Cardiac ventricle fibroblast (primary cell): ENCODE measurements around a stretch of chr6.

DNA sequence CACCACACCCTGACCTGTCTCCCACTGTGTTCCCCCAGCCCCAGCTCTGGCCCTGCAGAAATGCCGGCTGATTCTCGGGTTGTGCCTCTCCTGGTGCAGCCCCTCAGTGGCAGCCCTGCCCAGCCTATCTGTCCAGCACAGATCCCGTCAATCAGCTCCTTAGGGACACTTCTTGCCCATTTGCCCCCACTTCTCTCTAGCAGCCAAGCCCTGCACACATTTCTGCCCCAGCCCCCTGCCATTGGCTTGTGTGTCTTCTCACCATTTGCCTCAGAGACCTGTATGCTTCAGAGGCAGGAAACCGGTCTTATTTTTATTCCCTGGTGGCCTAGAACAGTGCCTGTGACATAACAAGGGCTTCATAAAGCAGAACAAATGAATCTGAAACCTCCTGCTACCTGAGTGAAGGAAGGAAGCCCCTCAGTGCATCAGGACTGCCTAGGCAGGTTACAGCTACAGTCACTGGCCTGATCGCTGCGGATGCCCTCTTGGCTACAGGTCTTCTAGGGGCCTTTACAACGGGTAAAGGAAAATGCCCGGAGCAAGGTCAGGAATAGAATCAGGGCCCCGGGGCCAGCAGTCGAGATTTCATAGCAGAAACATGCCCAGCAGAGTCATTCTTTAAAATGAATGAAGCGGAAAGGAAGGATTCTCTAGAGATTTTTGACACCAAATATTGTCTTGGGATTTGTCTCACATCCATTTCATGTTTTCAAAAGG, 22.7 kb downstream of the TXNDC5 start:
- RAMPAGE, long total RNA: no peak

DNA sequence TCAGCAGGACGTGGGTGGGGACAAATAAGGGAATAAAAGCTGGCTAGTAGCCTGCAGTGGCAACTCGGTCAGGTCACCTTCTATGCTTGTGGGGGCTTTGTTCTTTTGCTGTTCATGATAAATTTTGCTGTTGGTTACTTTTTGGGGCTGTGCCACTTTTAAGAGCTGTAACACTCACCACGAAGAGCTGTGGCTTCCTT, 209.3 kb upstream of the SLC35B3 start:
- RAMPAGE, long total RNA: no peak

DNA sequence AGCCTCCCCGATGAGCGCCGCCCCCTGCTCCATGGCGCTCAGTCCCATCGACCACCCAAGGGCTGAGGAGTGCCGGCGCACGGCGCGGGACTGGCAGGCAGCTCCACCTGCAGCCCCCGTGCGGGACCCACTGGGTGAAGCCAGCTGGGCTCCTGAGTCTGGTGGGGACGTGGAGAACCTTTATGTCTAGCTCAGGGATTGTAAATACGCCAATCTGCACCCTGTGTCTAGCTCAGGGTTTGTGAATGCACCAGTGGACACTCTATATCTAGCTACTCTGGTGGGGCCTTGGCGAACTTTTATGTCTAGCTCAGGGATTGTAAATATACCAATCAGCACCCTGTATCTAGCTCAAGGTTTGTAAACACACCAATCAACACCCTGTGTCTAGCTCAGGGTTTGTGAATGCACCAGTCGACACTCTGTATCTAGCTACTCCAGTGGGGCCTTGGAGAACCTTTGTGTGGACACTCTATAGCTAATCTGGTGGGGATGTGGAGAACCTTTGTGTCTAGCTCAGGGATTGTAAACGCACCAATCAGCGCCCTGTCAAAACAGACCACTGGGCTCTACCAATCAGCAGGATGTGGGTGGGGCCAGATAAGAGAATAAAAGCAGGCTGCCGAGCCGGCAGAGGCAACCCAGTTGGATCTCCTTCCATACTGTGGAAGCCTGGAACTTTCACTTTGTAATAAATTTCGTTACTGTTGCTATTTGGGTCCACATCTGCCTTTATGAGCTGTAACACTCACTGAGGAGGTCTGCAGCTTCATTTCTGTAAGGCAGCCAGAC, 589.4 kb upstream of the SLC35B3 start:
- RAMPAGE, long total RNA: no peak

- RAMPAGE, long total RNA: no peak
These were observed 950.0 kb upstream of the SLC35B3 start for GRCh38 chr6:9385474-9385673.

GRCh38 chr6:9456166-9456976, 958.5 kb downstream of the TFAP2A start:
- RAMPAGE, long total RNA: no peak

DNA sequence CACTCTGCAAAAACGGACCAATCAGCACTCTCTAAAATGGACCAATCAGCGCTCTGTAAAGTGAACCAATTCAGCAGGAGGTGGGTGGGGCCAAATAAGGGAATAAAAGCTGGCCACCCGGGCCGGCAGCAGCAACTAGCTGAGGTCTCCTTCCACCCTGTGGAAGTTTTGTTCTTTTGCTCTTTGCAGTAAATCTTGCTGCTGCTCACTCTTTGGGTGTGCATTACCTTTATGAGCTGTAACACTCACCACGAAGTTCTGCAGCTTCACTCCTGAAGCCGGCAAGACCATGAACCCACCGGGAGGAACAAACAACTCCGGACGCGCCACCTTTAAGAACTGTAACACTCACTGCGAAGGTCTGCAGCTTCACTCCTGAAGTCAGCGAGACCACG, 746.5 kb downstream of the TFAP2A start:
- RAMPAGE, long total RNA: no peak

GRCh38 chr6:10400222-10400948, 14.5 kb downstream of the TFAP2A start:
- RAMPAGE, long total RNA: no peak

DNA sequence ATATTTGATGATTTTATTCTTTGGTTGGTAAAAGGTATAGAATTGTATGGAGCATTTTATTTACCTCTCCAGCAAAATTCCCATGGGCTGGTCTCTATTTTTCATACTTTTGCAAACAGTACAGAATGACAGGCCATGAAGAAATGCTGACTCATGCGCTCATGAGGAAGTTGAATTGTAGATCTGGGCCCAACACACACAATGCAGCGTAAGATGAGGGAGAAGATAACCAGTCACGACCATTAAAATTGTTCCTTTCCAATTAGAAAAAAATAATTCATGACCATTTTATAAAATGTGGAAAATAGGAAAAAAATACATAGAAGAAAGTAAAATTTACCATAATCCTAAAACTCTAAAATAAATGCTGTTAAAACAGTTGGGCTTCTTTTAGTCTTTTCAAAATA, 2.2 kb upstream of the GCNT2 start:
- RAMPAGE, long total RNA: no peak

GRCh38 chr6:10527927-10528959, 7.1 kb downstream of the GCNT2 start:
- RAMPAGE, long total RNA: no peak

DNA sequence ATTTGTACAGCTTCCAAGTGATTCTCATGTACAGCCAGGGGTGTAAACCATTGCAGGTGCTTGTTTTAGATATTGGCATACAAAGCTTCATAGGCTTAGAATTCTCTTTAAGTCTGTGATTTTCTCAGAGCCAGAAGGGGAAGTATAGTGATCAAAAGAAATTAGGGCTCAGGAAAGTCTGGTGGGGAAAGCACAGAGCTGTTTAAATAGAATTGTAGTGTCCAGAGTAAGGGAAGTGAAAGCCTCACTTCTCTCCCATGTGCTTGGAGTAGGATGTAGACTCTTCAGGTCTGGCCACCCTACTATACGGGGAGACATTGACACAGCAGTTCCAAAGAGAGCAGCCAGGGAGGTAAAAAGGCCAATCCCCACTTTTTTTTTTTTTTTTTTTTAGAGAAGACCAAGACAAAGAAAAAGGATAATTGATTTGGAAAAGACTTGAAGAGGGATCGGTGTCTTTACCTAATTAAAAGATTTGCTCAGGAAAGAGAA, 10.4 kb downstream of the GCNT2 start:
- RAMPAGE, long total RNA: no peak

DNA sequence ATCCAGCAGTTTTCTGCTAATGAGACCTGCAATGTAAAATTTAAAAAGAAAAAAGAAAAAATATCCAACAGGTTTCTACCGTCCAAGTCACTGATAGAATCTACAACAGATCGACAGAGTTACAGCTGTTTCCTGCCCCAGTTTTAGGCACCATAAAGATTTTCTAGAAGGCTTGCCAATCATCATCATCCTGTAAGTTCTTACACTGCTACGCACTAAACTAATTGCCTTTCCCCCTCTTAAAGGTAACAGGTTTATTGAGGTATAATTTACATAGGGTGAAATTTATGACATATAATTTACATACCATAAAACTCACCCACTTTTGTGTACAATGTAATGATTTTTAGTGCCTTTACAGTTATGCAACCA, 20.9 kb downstream of the GCNT2 start:
- RAMPAGE, long total RNA: no peak

- RAMPAGE, long total RNA: no peak
These were observed 35.5 kb downstream of the GCNT2 start for GRCh38 chr6:10556619-10557178.

- RAMPAGE, long total RNA: no peak
These were observed 607 bp downstream of the PAK1IP1 start for GRCh38 chr6:10695406-10695751.

DNA sequence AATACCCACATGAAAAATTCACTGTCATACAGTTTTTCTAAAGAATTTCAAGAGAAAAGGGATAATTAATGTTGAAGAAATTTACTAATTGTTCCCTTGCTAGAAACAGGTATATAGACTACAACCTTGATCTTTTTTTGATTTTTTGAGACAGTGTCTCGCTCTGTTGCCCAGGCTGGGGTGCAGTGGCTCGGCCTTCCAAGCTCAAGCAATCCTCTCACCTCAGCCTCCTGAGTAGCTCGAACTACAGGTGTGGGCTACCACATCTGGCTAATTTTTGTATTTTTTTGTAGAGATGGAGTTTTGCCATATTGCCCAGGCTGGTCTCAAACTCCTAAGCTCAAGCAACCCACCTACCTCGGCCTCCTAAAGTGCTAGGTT, 40.3 kb downstream of the TMEM14B start:
- RAMPAGE, long total RNA: no peak

GRCh38 chr6:11213297-11214158, 18.9 kb downstream of the NEDD9 start:
- RAMPAGE, long total RNA: no peak

DNA sequence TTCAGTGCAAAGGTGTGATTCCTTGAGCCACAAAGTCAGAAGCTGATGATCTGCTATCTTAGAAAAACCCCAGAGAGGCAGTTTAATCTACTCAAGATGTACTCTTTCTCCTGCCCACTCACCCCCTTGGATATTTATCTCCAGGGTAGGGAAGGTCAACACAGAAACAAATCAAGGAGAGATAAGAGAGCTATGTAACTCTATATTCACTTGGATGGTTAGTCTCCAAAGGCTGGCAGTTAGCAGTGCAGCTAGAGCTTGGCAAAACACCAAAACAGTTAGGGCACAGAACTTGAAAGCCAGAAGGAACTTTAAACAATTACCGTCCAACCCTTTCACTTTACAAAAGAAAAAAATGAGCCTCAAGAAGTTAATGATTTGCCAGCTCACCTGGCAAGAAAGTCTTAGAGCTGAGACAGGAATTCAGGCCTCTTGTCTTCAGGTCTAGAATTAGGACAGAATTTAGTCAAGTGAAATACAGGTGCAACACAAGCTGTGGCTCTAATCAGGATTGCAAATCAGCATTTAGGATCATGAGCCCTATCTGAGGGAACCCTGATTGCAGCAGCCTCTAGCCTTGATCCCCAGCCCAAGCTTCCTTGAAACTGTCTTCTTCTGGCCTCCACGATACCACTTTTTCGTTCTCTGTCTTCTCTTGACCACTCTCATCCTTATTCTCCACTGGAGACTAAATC, 15.0 kb downstream of the NEDD9 start:
- RAMPAGE, long total RNA: no peak

DNA sequence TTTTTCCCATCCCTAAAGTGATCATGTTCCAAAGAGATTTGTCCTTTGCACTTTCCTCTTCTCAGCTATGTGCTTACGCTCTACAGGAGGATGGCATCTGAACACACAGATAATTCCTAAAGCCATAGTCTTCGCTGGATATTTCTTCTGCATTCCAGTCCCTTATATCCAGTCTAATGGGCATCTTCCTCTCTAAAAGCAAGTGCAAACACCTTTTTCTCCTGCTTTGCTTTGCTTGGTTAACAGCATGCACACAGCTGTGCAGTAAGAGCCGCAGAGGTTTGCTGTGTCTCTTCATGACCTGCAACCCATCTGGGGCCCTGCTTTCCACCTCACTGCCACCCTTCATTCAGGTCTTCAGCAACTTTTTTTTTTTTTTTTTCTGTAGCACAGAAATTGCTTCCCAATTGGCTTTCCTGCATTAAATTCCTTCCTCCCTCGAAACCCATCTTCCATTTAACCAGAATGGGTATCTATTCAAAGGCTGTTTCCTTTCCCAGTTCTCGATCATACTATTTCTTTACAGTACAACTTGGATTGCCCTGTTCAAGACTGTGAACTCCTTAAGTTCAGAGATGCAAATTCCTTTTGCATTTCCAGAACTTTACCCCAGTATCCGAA, 14.4 kb downstream of the NEDD9 start:
- RAMPAGE, long total RNA: no peak

GRCh38 chr6:11276943-11277691, 44.6 kb upstream of the NEDD9 start:
- RAMPAGE, long total RNA: no peak

DNA sequence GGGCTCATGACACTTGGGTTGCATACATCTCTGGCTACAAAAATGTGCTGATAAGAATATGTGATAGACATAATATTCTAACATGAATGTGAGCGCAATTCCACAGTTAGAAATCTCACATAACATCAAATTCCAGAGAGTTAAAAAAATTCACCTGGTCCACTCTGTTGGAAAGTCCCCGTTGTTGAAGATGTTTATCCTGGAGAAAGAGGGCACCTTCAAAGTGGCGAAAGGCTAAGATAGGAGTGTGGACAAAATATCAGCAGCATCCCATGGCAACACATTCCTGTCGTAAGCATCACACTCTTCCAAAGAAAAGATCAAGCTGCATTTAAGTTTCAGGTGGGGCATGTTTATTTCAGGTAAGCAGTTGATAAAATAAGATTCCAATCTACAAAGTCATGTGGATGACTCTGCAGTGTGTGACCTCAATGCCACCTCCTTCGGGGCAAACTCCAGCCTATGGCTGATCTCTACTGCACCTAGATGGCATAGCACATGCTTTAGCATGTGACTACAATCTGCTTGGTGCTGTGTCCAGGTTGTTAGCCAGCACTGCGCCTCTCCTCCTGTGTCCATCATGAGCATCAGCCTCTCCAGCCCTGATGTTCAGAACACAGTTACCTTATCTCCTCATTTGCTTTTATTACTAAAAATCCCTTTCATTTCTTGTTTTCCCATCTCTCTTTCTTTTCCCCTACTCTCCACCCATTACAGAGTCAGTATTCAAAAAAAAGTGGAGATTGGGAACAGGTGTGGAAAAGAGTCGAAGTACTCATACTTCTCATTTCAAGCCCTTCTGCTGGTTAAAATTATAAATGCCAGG, 111.9 kb upstream of the NEDD9 start:
- RAMPAGE, long total RNA: no peak

DNA sequence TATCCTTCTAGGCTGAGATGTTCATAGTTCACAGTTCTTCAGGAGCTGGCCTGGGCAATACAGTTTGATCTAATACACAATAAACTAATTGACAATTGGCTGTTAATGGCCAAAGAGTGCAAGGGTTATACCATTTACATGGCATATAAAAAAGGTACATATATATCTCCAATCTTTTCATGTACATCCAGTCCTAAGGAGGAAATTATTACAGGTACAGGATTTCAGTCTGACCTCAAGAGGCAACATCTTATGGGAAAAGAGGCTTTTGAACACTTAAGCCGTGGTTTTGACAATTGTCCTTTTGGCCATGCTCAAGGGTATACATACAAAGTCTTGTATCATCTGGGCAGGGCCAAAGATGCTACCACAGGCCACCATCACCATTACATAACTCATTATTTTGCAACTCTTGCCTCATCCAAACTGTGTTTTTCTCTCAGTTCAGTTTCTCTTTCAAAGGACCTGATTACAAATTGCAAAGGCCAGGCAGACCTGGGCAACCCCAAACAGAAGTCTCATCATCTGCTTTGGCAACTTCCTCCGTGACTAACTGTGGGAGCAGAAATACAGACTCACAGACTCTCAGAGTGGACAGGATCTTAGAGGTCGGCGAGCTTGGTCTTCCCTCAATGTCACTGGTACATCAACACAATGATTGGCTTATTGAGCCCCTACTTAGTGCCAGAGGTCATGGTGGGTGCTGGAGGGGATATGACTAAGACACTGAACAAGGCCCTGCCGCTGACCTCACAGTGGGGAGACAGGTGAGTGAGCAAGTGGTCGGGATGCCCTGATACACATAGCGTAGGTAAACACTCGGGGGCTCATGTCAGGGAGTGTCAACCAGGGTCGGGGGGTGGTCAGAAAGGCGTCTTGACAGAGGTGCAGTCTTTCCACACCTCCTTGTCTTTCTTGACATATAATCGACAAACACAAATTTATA, 117.8 kb upstream of the NEDD9 start:
- RAMPAGE, long total RNA: no peak